HEK293 (cell line): ENCODE measurements around a stretch of chr12.

- PRO-cap = no peak
- RRBS, 2 experiments = no CpG with 5 or more reads among the region's 11 CpGs
These were observed 49.3 kb upstream of the IQSEC3 start for GRCh38 chr12:17044-17794.

DNA sequence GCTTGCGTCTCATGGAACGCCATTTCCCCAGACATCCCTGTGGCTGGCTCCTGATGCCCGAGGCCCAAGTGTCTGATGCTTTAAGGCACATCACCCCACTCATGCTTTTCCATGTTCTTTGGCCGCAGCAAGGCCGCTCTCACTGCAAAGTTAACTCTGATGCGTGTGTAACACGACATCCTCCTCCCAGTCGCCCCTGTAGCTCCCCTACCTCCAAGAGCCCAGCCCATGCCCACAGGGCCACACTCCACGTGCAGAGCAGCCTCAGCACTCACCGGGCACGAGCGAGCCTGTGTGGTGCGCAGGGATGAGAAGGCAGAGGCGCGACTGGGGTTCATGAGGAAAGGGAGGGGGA is 47.5 kb upstream of the IQSEC3 start:
- PRO-cap = no peak
- RRBS, 2 experiments = no CpG with 5 or more reads among the region's 15 CpGs

- PRO-cap = no peak
- RRBS, 2 experiments = no CpG with 5 or more reads among the region's 11 CpGs
These were observed 45.7 kb upstream of the IQSEC3 start for GRCh38 chr12:20762-21455.

- PRO-cap = bidirectional peak, plus-strand start at chr12:105013, minus-strand start at chr12:104831
- RRBS, 2 experiments = no CpG with 5 or more reads among the region's 48 CpGs
These were observed 38.1 kb downstream of the IQSEC3 start for GRCh38 chr12:104490-105316.

- PRO-cap = no peak
- RRBS, 2 experiments = no CpG with 5 or more reads among the region's 21 CpGs
These were observed 73.1 kb downstream of the IQSEC3 start for GRCh38 chr12:139652-140146.

GRCh38 chr12:176256-177238 is 37.4 kb downstream of the SLC6A12 start:
- PRO-cap = no peak
- RRBS, 2 experiments = no CpG with 5 or more reads among the region's 19 CpGs

GRCh38 chr12:182007-183035 is 31.6 kb downstream of the SLC6A12 start:
- PRO-cap = no peak
- RRBS, 2 experiments = 95 to 96% methylated on average over 5 of the region's 26 CpGs

DNA sequence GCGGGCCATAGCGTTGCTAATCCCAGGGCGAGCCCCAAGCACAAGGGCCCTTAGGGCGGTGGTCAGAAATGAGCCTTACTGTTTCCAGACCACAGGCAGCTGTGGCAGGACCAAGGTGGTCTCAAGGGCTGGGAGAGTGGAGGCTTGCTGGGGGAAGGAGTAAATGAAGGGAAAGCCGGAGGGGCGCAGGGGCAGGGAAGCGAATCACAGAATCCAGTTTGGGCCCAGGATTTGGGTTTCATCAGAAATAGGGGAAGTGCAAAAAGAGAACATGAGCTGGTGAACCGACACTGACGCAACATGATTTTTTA is 1.8 kb downstream of the SLC6A12 start:
- PRO-cap = no peak
- RRBS, 2 experiments = no CpG with 5 or more reads among the region's 9 CpGs

DNA sequence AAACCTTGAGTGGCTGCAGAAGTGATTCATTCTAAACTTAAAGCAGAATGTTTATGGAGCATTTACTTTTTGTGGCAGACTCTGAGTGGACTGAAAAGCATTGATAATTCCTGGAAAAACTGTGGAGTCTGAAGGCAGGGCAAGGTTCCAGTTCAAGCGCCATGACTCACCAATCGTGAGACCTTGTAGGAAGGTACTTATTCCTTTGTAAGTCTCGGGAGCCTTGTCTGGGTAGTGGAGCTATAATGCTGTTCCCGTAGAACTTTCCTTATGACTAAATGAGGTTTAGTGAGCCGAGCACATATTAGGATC is 9.3 kb downstream of the B4GALNT3 start:
- PRO-cap = no peak
- RRBS, 2 experiments = no CpG with 5 or more reads among the region's 5 CpGs

- PRO-cap = no peak
- RRBS, 2 experiments = no CpG with 5 or more reads among the region's 14 CpGs
These were observed 21.5 kb downstream of the B4GALNT3 start for GRCh38 chr12:480827-481990.

DNA sequence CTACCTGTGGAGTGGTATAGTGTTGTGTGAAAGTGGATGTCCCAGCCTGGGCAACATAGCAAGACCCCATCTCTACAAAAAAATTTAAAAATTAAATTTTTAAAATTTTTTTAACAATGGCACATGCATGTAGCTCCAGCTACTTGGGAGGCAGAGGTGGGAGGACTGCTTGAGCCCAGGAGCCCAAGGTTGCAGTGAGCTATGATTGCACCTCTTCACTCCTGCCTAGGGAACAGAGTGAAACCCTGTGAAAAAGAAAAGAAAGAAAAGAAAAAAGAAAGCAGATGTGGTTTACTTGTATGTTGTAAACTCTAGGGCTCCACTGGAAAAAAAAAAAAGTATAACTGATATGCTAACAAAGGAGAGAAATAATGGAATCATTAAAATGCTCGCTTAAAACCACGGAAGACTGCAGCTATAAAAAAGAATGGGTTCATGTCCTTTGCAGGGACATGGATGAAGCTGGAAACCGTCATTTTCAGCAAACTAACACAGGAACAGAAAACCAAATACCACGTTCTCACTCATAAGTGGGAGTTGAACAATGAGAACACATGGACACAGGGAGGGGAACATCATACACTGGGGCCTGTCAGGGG is 28.9 kb downstream of the B4GALNT3 start:
- PRO-cap = no peak
- RRBS, 2 experiments = no CpG with 5 or more reads among the region's 4 CpGs

GRCh38 chr12:561772-562524 is 101.3 kb downstream of the NINJ2 start:
- PRO-cap = no peak
- RRBS, 2 experiments = no CpG with 5 or more reads among the region's 25 CpGs

- PRO-cap = no peak
- RRBS, 2 experiments = 19 to 57% methylated on average over 15 of the region's 37 CpGs
These were observed 92.5 kb downstream of the NINJ2 start for GRCh38 chr12:570414-571446.

DNA sequence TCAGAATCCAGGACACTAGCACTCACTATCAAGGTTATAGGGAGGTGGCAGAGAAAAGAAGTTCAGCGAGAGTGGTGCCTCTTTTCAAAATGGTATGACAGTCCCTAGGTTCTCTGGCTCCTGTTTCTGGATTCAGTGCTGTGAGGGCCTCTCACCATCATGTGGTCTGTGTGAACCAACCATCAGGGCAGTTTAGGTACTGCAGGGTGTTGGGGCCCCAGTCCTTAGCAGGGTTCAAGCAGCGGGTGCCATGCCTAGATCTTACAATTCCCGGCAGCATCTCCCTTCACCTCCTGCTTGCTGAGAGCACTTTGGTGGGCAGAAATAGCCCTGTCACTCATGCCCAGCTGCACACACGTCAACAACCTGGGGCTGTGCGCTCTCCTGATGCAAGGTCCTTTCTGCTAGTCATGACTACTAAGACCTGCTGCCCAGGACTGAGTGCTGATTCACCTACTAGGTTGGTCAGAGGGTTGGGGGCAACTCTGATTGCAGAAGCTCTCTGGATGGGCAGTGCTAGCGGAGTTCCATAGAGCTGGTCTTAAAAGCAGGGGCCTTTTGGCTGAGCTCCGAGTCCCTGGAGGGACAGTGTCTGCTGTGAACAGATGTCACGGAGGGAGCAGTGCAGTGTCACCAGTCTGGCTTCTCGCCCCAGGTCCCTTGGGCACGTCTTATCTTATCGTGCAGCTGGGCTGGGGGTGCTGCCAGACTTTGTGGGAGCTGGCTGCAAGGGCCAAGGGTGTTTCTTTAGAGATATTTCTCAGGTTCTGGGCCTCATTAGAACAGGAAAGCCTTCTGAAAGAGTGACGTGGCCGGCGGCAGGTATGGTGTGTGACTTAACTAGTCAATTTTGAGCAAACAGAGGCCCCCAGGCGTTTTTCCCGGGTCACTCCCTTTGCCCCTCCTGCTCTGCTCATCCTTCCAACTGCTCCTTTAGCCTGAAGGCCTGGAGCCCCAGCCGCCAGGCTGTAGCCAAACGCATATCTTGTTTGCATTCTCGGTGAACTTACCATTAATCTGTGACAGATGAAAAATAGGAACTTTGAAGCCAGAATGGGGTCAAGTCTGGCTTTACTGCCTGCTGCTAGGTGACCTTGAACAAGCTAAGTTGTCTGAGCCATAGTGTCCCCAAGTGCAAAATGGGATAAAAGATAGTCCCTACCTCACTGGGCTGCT is 71.8 kb downstream of the NINJ2 start:
- PRO-cap = no peak
- RRBS, 2 experiments = 35 to 41% methylated on average over 4 of the region's 19 CpGs

DNA sequence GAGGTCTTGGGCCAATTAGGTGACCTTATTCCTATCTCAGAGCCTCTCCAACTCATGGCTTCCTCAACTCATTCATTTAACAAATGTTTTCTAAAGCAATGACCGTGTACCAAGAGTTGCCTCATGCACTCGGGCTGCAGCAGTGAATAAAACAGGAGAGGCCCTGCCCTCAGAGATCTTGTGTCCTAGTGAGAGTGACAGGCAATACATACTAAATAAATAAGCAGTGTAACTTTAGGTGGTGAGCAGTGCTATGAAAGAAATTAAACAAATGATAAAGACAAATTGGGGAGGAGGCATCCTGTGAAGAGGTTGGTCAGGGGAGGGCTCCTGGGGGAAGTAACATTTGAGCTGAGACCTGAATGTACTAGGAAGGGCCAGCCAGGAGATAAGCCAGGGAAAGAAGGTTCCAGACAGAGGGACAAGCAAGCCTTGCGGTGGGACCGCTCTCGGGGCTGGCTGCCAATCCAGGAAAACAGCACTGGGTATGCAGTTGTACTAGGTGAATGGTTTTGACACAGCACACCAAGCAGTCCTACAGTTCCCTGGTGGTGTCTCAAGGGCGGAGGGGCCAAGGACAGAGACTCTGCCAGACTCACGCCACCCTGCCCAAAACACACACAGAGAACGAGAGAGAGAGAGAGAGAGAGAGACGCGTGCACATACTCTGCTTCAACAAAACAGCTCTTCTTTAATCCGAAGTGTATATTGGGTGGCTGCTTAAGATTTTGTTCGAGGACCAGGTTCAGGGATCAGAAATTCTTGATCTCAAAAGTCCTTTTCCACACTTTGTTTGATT is 1.3 kb downstream of the NINJ2 start:
- PRO-cap = no peak
- RRBS, 2 experiments = no CpG with 5 or more reads among the region's 12 CpGs

DNA sequence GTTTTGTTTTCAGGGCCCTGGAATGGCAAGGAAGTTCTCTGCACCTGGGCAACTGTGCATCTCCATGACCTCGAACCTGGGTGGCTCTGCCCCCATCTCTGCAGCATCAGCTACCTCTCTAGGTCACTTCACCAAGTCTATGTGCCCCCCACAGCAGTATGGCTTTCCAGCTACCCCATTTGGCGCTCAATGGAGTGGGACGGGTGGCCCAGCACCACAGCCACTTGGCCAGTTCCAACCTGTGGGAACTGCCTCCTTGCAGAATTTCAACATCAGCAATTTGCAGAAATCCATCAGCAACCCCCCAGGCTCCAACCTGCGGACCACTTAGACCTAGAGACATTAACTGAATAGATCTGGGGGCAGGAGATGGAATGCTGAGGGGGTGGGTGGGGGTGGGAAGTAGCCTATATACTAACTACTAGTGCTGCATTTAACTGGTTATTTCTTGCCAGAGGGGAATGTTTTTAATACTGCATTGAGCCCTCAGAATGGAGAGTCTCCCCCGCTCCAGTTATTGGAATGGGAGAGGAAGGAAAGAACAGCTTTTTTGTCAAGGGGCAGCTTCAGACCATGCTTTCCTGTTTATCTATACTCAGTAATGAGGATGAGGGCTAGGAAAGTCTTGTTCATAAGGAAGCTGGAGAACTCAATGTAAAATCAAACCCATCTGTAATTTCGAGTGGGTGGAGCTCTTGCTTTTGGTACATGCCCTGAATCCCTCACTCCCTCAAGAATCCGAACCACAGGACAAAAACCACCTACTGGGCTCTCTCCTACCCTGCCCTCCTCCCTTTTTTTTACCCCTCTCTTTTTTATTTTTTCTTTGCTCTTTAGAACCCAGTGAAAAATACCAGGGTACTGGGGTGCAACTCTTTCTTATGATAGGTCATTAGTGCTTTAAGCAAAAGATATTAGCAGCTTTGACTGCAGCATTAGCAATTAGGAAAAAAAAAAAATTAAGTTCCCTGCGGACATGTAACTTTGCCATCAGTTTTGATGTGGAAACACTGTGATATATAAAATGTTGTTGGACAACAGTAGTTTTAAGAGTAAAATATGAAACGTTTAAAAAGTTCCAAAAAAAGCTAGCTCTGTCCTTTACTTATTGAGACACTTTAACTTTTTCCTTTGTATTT is 40.7 kb downstream of the RAD52 start:
- PRO-cap = no peak
- RRBS, 2 experiments = no CpG with 5 or more reads among the region's 9 CpGs

- PRO-cap = no peak
- RRBS, 2 experiments = no CpG with 5 or more reads among the region's 10 CpGs
These were observed 36.4 kb downstream of the RAD52 start for GRCh38 chr12:912819-913715.

DNA sequence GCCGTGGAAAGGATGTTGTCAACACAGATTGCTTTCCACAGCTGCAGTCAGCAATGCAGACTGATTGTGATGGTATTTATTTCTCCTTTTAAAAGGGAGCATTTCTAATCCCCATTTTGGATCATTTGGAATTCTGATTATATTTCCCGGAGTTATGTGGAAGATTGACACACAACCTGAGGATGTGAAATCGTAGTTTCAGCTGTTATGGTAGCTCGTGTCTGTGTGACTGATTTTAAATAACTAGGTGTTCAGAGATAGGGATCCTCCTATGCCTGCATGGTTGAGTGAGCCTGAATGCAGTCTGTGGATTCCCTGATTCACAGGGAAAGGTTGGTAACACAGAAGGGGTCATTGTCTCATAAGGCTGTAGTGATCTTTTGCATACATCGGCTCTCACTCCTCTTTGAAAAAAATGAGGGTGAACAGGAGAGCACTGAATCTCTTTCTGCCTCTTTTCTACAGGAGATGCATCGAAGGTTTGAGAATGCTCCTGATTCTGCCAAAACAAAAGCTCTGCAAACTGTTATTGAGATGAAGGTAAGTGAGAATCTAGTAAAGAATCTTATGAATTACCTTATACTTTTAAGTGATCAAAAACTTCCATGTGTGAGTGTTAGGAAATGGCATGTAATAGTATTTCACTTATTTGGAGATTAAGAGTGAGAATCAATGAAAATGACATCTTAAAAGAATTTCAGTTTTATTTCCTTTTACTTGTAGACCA is 113.4 kb downstream of the ERC1 start:
- PRO-cap = no peak
- RRBS, 2 experiments = no CpG with 5 or more reads among the region's 6 CpGs

DNA sequence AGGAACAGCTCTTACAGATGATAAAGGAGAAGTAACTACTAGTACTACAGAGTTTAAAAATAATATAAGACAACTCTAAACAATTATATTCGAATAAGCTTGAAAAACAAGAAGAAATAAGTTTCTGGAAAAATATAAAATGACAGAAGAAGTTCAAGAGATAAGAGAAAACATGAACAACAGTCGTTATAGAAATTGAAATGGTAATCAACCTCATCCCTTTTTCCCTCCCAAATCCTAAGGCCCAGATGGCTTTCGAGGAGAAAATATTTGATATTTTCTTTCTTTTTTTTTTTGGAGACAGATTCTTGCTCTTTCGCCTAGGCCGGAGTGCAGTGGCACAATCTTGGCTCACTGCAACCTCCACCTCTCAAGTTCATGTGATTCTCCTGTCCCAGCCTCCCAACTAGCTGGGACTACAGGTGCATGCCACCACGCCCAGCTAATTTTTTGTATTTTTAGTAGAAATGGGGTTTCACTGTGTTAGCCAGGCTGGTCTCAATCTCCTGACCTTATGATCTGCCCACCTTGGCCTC is 133.8 kb downstream of the ERC1 start:
- PRO-cap = no peak
- RRBS, 2 experiments = no CpG with 5 or more reads among the region's 6 CpGs

DNA sequence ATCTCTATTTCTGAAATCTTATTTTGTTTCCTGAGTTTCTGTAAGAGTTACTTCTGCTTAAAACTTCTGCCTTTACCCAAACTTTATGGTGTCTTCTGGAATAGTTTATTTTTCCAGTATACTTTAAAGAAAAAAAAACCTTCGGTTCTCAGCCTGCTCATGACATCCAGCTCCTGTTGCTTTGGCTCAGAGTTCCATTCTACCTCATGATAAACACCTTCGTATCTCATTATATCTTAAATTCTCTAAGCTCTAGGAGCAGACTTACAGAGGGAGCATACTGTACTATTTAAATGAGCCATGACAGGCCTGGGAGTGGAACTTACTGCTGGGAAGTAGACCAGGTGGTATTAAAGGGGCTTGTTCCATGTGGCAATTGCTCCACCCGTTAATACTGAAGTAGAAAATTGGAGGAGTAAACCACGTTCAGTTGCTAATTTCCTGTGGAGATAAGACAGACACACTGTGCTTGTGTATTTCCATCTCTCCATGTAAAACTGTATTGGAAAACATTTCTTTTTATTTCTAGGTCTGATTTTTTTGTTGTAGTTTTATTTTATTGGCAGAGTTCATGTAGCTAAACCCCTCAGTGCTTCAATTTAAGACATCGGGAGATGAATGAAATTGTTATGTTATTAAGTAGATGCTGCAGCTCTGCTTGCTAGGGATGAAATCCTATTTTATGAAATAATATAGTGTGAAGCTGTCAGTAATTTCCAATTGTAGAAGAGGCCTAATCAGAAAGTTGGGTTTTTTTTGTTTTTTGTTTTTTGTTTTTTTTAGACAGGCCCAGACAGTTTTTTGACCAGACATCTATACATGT is 288.2 kb downstream of the FBXL14 start:
- PRO-cap = no peak
- RRBS, 2 experiments = no CpG with 5 or more reads among the region's 5 CpGs